ENCODE results near the gene HOXC12.

GRCh38 chr12:53069448-53070340 is 9.5 kb downstream of the SPRYD3 start:
- PRO-cap = bidirectional peak, plus-strand start at chr12:53069853, minus-strand start at chr12:53069744

- PRO-cap = no peak
Observed at GRCh38 chr12:53073866-53074402, 5.3 kb downstream of the SPRYD3 start.

GRCh38 chr12:53078620-53079261 is 449 bp downstream of the SPRYD3 start:
- PRO-cap = unidirectional peak, plus-strand start at chr12:53078920

DNA sequence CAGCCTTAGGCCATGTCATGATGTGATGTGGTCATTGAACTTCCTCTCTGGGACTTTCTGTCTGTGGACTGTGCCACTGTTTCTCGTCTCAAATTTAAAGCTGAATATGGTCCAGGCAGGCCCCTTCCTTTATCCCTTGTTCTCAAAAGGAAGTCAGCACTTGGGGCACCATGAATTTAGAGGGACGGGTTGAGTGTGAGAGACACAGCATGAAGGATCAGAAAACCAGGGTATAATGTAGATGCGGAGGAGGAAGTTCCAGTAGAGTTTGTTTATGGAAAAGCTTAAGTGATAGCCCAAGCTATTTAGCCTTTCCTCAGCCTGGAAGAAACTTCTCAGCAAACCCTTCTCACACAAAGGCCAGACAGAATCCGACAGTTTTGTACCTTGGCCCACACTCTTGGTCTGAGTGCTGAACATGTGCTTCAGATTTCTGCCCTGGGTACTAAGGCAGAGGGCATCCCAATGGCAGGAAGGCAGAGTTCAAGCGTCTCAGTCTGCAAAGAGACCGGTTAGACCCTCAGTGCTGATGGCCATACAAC is 3.5 kb upstream of the IGFBP6 start:
- PRO-cap = no peak

- PRO-cap = no peak
Observed at GRCh38 chr12:53173148-53173519, 7.4 kb upstream of the ZNF740 start.

- PRO-cap = no peak
Observed at GRCh38 chr12:53187452-53188020, 6.8 kb upstream of the CSAD start.

DNA sequence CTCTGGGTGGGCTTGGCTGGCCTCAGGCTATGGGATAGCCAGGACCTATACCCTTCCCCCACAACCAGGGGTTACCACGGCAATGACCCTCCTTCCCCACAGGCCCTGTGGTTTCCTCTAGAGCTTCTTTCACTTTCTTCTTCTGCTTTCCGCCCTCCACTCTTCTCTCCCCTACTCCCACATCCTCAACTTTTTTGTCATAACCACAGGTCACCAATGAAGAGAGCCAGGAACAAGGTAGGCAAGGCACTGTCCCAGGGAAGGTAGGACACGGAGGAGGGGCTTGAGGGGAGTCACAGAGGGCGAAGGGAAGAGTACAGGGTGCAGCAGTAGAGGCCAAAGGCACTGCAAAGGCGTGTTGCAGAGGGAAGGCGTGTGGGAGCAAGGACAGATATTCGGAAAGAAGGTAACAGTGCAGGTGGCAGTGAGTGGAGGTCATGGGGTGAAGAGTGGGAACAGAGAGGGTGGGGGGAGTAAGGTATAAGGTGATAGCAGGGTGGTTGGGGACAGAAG is 2.0 kb upstream of the ITGB7 start:
- PRO-cap = no peak

- PRO-cap = bidirectional peak, plus-strand start at chr12:53221806, minus-strand start at chr12:53221592
Observed at GRCh38 chr12:53221463-53222082, 10.4 kb downstream of the RARG start.

DNA sequence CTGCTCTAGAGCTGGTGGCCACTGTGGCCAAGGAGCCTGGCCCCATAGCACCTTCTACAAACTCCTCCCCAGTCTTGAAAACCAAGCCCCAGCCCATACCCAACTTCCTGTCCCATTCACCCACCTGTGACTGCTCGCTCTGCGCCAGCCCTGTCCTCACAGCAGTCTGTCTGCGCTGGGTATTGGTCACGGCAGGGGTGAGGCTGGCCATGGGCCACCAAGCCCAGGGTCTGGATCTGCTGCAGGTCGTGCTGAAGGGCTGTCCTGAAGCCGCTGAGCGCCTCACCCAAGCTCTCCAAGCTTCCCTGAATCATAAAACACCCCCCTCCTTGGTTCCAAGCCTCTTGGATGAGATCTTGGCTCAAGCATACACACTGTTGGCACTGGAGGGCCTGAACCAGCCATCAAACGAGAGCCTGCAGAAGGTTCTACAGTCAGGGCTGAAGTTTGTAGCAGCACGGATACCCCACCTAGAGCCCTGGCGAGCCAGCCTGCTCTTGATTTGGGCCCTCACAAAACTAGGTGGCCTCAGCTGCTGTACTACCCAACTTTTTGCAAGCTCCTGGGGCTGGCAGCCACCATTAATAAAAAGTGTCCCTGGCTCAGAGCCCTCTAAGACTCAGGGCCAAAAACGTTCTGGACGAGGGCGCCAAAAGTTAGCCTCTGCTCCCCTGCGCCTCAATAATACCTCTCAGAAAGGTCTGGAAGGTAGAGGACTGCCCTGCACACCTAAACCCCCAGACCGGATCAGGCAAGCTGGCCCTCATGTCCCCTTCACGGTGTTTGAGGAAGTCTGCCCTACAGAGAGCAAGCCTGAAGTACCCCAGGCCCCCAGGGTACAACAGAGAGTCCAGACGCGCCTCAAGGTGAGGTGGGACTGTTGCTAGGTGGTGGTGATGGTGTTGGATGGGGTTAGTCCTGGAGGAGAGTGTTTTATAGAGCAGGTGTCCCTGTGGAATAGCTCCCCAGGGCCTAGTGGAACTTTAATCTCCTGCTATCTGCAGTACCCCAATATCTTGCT is 9.0 kb upstream of the PFDN5 start:
- PRO-cap = no peak

- PRO-cap = bidirectional peak, plus-strand start at chr12:53382307, minus-strand start at chr12:53382135
Observed at GRCh38 chr12:53381897-53382604, 2.1 kb downstream of the SP1 start.

GRCh38 chr12:53513621-53514075 is 6.4 kb upstream of the NPFF start:
- PRO-cap = no peak

DNA sequence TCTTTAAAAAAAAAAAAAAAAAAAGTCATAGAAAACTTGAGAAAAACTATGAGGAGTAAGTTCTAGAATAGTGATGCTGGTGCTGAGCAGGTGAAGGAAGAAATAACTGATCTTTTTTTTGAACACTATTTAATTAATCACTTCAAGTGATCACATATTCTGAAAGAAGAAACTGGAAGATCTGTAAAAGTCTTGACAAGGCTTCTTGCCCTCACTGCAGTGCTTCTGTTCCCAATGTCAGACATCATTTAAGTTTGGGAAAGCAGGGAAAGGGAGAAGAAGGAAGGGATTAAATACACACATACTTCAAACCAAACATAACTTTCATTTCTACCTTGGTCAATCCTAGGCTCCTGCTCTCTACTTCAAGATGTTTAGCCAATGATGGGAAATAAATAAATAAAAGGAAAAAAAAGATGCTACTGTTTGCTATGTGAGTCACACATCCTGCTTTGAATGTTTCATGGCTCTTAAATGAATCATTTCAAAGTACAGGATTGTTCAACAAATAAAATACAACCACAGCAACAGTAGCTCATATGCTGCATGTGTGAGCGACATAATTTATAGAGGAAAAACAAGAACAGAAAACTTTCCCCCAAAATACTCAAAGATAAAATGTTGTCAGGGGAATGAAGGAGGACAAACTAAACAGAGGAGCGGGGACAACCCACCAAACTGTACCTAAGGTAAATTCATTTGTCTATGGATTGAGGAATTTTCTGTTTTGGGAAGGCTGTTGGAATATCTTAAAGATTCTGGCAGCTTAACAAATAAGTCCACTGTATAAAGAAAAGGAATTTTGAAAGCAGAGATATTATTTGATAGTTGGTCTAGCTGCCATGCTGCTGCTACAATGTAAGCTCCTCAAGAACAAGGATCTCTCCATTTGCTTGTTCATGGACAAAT is 54.3 kb upstream of the NPFF start:
- PRO-cap = no peak

DNA sequence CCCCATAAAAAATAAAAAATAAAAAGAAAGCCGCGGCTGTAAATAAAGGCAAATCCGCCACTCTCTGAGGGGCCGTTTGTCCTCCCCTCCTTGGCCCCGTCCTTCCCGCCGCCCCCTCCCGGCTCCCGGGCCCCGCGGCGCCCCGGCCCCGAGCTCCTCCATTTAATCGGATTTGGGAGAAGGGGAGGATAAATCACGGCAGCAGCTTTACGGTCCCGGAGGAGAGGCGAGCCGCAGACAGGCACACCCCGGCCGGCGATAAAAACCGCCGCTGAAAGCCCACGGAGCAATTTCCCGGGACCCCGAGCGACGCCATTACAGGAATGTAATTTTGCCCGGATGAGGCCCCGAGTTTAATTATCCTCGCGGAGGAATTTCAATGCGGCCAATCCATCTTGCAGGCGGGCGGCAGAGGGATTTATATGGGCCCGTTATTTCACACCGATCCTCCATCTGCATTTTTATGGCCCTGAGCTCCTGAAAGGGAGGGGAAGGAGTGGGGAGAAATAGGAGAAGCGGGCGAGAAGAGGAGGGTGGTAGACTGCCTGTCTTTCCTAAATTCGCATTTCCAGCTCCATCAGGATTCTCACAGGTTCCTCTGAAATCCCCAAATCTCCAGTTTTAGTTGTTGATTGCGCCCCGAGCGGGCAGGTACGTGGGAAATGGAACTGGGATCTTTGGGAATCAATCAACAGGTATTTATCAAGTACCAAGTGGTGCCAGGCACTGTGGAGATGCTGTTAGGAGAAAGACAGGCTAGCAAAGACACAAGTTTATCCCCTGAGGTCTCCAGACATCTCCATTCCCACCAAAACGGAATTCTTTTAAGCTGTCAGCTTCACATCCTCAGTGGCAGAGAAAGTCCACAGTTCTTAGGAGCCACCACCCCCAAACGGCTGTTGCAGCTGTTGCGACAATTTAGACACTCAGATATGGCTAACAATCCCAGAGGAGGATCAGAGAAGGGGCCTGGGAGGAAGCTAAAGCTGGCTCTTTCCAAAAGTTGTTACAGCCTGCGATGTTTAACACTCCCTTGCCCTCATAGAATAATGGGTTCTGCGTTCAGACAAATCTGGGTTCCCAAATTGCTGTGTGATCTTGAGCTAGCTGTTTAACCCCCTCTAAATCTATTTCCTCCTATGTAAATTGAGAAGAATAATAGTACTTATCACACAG is 1.6 kb upstream of the ATP5MC2 start:
- PRO-cap = unidirectional peak, minus-strand start at position 479 of the sequence

DNA sequence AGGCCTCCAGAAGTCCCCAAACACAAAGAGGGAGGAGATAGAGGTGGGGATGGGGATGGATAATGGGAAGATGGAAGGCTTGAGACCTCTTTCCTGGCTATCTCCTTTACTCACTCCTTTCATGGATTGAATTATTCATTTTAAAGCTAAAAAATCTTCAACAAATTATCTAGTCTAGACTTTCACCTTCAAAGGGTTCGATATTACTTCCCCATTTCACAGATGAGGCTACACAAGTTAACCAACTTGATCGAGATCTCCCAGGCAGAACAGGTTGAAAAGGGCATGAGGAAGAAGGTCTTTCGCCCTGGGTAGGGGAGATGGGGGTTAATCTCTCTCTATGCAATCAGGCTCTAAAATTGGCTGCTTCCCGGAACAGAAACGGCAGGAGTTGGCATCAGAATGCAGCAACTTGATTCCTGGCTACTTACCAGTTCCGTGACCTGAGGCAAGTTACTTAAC is 26.8 kb upstream of the CALCOCO1 start:
- PRO-cap = no peak

DNA sequence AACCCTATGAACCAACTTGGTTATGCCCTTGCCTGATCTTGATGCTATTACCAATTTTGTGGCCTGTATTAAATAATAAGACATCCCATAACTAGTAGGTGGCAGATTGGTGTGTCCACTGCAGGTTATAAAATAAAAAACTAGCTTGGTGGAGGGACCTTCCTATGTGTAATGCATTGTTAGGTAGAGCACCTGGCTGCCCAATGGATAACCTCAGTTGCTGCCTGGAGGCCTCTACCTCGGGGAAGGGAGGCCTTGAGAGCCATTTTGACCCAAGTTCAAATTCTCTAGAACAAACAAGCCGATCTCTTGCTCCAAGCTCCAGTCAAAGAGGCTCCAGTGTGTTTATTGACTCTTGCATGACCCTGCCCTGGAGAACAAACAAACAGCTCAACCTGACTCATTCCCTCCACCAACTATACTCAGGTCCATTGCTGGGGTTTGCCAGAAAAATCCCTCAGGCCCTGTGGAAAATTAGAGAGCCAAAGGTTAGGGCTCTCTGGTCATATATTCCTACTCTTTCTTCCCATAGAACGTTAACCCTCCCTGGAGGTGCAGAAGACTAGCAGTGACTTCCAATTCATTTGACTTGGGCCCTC is 98.0 kb upstream of the CALCOCO1 start:
- PRO-cap = no peak

- PRO-cap = no peak
Observed at GRCh38 chr12:53954782-53955499, at the start of gene HOXC12. HOXC12 (plus strand) TSS chr12:53954903.

- PRO-cap = no peak
Observed at GRCh38 chr12:53998331-53998706, 1.6 kb upstream of the HOXC9 start.

DNA sequence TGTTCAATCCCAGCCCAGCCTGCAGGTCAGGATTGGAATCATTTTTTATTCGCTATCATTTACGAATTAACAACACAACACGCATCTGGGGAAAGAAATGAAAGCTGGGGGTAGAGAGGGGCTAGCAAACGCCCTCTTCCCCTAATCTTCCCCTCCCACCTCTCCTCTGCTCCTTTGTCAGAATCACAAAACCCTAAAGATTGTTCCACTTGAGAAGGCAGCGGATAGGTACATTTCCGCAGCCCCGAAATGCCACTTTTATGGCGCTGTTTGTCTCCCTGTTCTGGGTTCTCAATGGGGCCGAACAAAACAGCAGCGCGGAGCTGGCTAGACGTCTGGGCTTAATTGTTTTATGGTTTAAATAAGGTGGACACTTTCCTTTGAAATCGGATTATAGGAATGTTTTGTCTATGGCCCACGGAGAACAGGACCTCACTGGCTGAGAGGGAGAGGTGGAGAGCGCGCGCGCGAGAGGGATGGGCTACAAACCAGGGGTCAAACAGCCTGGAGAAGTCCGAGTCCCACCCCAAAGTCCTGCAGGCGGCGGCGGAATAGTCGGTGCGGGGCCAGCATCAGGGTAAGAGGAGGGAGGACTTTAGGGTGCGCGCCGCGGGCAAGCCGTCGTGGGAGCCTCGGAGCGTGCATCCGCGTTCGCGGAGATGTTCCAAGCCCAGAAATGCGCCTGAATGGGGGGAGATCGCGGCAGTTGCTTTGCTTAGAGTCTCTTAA is 3.5 kb upstream of the HOXC8 start:
- PRO-cap = unidirectional peak, plus-strand start at position 435 of the sequence; unidirectional peak, plus-strand start at position 529 of the sequence

DNA sequence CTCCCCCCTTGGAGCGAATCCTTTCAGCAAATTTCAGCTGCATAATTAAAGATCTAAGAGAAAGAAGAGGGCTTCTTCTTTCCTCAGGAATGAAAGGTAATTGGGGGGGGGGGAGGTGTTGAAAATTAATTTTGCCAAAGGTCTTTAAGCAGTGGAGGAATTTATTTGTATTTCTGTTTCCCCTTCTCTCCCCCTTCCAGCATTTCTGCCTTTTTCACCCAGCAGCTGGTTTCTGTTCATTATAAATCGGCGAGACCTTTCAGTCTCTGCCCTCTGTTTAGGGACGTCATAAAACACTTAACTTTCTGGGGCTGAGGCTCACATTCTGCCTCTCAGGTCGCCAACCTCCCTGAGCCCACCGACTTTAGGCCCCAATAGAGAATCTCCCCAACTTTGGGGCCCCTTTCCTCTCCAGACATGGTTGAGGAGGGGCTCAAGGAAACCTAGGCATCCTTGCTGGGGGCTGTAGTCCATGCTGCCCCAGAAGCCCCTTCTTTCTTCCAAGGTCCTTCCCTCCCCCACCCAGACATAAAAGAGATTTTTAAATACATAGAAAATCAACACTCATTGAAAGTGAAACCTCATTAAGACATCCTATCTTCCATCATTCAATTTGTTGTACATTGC is 2.7 kb upstream of the HOXC6 start:
- PRO-cap = no peak

DNA sequence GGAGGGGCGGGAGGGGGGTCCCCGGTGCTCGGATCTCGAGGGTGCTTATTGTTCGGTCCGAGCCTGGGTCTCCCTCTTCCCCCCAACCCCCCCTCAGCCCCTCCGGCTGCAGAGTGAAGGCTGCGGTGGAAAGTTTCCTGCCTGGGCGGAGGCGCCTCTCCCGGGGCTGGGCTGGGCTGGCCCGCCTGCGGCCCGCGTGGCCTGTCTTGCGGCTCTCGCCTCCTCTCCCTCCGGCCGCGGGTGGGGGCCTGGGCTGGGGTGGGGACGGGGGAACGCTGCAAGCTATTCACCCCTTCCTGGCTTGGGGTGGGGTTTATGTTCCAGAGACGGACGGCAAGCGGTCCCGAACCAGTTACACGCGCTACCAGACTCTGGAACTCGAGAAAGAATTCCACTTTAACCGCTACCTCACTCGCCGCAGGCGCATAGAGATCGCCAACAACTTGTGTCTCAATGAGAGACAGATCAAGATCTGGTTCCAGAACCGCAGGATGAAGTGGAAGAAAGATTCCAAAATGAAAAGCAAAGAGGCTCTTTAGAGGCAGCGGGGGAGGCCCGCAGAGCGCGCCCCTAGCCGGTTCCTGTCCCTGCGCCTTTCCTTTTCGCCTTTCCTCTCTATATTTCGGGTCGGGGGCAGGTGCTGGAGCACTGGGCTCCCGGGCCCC is 1.2 kb downstream of the HOXC5 start:
- PRO-cap = bidirectional peak, plus-strand start at position 316 of the sequence, minus-strand start at position 198 of the sequence